SK-MEL-5 (cell line): ENCODE measurements around a stretch of chr4.

RAMPAGE:
- cytosol, long total RNA = no peak
- long total RNA = no peak
- nucleus, long total RNA = no peak
Measured at GRCh38 chr4:103996694-103997241, 277.0 kb upstream of the TACR3 start.

DNA sequence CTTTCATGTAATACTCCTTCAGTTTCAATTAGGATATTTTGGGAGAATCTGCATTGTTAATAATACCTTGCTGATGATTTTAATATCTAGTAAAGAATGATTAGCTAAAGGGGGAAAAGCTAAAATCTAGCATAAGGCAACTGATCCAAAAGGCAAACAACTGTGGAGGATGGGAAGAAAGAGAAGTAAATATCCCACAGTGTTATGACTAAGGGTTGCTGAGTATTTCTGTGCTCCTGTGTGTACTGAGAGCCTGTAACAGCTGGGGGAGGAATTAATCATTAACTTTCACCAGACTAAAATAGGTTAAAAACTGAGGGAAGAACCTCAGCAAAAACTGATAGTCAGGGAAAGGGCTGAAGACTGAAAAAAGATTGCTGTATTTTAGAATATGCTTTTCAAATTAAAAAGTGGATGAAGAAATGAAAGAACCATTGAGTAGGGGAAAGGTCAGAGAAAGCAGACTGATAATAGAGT is 365.9 kb downstream of the CXXC4 start:
RAMPAGE:
- cytosol, long total RNA = no peak
- long total RNA = no peak
- nucleus, long total RNA = no peak

DNA sequence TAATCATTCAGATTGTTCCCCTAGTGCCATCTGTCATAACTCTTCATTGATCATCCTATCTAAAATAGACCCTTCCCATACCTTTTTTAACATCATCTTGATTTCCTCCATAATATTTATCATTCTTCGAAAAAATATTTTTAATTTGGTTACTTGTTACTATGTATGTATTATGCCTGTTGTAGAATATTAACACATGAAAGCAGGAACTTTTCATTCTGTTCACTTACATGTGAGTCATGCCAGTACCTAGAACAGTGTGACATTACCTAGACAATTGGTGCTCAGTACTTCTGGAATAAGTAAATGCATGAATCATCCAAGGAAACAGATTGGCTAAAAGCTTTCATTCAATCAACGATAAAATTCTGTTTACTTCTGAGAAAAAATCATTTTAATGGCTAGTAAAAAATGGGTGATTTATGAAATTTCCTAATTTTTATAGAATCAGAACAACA is 76.4 kb downstream of the CXXC4 start:
RAMPAGE:
- cytosol, long total RNA = no peak
- long total RNA = no peak
- nucleus, long total RNA = no peak

GRCh38 chr4:104592827-104593291 is 98.2 kb upstream of the CXXC4 start:
RAMPAGE:
- cytosol, long total RNA = no peak
- long total RNA = no peak
- nucleus, long total RNA = no peak

GRCh38 chr4:105569913-105570168 is 17.4 kb downstream of the ARHGEF38 start:
RAMPAGE:
- cytosol, long total RNA = no peak
- long total RNA = no peak
- nucleus, long total RNA = no peak

RAMPAGE:
- cytosol, long total RNA = no peak
- long total RNA = no peak
- nucleus, long total RNA = no peak
Measured at GRCh38 chr4:105701155-105701443, 7.4 kb downstream of the INTS12 start.

DNA sequence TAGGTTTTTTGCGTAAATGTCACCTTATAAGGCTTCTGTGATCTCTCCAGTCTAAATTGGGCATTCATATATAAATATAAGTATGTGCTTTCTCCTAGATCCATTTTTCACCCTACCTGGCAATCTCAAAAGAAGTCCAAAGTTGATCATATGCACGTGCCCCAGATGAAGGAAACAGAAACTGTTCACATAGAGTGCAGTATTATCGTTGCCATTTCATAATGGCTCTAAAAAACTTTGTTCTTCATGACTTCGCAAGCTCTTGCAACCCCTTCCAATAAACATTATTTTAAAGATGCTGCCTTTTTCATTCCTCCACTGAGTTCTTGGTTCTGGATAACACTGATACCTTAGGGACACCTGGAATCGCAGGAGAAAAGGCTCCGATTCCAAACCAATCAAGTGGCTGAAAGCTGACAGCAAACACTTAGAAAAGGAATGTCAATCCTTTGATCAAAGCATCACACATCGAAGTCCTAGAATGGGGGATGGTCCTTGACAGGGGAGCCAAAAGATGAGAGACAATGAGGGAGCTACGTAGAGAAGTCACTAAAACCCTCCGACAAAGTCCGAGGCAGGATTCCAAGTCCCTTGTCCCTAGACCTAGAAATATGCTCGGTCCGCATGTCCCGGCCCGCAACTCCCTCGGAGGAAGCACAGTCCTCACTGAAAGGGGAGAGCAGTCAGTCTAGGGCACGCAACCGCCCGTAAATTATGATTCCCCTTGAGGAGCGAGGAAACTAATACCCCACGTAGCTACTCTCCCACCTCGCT is 499 bp downstream of the INTS12 start:
RAMPAGE:
- cytosol, long total RNA = no peak
- long total RNA = no peak
- nucleus, long total RNA = no peak

DNA sequence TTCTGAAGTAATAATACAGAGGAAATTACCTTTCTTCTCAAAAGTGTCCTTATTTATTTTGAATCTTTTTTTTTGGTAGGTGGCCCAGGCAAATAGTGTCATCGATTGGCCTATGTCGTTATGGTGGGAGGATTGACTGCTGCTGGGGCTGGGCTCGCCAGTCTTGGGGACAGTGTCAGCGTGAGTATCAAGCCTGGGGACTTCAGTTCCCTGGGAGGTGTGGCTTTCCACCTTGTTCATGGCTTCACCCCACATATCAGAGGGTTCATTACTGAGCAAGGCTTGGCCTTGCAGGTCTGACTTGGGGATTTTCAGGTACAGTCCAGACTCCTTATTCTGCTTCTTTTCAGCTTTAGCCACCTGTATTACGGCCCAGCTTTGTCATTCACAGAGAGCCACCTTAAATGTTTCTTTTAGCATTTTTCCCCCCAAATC is 2.6 kb downstream of the NPNT start:
RAMPAGE:
- cytosol, long total RNA = no peak
- long total RNA = no peak
- nucleus, long total RNA = no peak

DNA sequence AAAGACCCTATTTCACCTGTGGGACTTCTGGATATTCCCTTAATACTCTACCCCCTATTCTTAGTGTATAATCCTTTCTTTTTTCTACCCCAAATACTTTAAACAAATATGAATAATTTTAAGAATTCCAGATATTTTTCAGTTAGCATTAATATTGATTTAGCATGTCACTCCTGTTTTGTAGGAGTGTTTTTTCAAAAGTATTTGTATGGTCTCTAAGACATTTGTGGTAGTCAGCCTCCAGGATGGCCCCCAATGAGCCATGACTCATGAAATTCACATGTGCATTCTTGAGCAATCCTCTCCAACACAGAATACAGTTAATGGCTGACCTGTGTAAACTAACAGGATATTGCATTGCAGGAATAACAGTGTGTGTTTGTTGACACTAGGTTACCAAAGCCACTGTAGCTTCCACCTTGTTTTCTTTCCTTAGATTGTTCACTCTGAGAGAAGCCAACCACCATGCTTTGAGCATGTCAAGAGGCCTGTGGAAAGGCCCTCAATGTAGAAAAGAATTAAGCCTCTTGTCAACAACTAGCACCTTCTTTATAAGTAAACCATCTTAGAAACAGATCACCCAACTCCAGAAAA is 28.7 kb downstream of the TBCK start:
RAMPAGE:
- cytosol, long total RNA = no peak
- long total RNA = no peak
- nucleus, long total RNA = no peak

DNA sequence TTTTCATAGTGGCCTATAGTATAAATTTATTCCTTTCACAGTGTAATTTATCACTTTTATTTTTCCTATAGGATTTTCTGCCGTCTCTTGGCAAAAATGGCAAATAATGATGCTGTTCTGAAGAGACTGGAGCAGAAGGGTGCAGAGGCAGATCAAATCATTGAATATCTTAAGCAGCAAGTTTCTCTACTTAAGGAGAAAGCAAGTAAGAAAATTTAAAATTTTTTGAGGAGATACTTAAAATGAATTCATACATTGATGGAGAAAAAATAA is 8.5 kb downstream of the AIMP1 start:
RAMPAGE:
- cytosol, long total RNA = no peak
- long total RNA = no peak
- nucleus, long total RNA = no peak

GRCh38 chr4:107646577-107646776 is 73.6 kb downstream of the PAPSS1 start:
RAMPAGE:
- cytosol, long total RNA = no peak
- long total RNA = no peak
- nucleus, long total RNA = no peak

RAMPAGE:
- cytosol, long total RNA = no peak
- long total RNA = no peak
- nucleus, long total RNA = no peak
Measured at GRCh38 chr4:107931915-107932649, 733 bp downstream of the CYP2U1 start.

RAMPAGE:
- cytosol, long total RNA = no peak
- long total RNA = no peak
- nucleus, long total RNA = no peak
Measured at GRCh38 chr4:107997076-107997894, 7.6 kb downstream of the HADH start.

RAMPAGE:
- cytosol, long total RNA = no peak
- long total RNA = no peak
- nucleus, long total RNA = no peak
Measured at GRCh38 chr4:107999790-108000341, 10.2 kb downstream of the HADH start.

GRCh38 chr4:108045563-108046273 is 56.0 kb downstream of the HADH start:
RAMPAGE:
- cytosol, long total RNA = no peak
- long total RNA = no peak
- nucleus, long total RNA = no peak

RAMPAGE:
- cytosol, long total RNA = no peak
- long total RNA = no peak
- nucleus, long total RNA = no peak
Measured at GRCh38 chr4:108107590-108108632, 60.8 kb downstream of the LEF1 start.

GRCh38 chr4:108113232-108113980 is 55.3 kb downstream of the LEF1 start:
RAMPAGE:
- cytosol, long total RNA = no peak
- long total RNA = no peak
- nucleus, long total RNA = no peak

DNA sequence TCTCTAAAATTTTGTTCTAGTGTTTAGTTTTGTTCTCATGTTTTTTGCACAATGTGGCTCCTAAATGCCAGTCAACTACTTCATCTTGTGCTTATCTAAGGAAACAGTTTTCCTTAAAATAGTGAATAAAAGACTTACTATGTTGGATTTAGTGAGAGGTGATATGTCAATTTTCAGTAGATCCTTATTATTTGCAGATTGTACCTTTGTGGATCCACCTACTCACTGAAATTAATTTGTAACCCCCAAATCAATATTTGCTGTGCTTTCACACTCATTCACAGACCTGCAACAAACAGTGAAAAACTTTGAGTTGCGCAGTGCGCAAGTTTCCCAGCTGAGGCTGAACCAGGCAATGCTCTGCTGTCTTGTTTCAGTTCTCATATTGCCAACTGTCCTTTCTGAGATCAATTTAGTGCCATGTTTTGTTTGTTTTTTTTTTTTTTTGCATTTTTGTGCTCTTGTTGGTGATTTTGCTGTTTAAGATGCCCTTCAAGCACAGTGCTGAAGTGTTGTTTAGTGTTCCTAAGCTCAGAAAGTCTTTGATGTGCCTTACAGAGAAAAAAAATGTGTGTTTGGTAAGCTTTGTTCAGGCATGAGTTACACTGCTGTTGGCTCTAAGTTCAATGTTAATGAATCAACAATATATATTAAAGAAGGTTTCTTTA is 40.8 kb upstream of the LEF1 start:
RAMPAGE:
- cytosol, long total RNA = no peak
- long total RNA = no peak
- nucleus, long total RNA = no peak

DNA sequence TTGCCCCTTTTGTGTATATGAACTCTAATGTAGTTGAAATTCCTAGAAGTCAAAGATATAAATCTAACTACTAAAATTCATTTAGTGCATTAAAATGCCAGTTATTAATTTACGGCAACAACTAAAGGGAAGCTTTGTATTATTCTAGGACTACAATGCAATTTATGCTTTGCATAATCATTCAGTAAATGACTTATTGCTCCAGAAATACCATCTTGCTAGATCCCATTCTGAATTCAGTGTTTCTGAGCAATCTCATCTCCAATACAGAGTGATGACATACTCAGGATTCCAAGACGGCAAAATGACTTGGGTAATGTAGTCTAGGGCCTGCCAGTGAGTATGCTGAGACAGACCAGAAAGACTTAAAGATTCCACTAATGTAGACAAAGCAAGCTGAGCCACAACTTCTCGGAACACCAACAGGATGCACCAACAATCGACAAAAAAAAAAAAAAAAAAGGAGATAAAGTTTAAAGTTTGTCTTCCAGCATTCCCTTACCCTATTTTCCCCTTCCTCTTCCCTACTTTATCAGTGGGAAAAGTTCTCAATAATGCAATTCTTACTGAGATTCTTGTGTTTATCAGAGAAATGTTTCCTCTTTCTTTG is 953 bp upstream of the SEC24B start:
RAMPAGE:
- cytosol, long total RNA = no peak
- long total RNA = no peak
- nucleus, long total RNA = no peak

DNA sequence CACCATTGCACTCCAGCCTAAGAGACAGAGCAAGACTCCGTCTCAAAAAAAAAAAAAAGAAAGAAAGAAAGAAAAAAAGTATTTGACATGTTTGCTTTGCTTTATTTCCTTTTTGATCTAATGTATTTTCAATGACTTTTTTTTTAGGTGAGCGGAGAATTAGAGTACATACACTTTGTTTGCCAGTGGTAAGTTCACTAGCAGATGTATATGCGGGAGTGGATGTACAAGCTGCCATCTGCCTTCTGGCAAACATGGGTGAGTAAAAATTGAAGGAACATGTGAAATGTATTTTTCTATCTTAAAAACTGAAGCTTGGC is 32.9 kb upstream of the MCUB start:
RAMPAGE:
- cytosol, long total RNA = no peak
- long total RNA = no peak
- nucleus, long total RNA = no peak